Mesenchymal stem cell of the bone marrow (primary cell): ENCODE measurements around the genes FOXO3B, MFAP4 and SPECC1.

DNA sequence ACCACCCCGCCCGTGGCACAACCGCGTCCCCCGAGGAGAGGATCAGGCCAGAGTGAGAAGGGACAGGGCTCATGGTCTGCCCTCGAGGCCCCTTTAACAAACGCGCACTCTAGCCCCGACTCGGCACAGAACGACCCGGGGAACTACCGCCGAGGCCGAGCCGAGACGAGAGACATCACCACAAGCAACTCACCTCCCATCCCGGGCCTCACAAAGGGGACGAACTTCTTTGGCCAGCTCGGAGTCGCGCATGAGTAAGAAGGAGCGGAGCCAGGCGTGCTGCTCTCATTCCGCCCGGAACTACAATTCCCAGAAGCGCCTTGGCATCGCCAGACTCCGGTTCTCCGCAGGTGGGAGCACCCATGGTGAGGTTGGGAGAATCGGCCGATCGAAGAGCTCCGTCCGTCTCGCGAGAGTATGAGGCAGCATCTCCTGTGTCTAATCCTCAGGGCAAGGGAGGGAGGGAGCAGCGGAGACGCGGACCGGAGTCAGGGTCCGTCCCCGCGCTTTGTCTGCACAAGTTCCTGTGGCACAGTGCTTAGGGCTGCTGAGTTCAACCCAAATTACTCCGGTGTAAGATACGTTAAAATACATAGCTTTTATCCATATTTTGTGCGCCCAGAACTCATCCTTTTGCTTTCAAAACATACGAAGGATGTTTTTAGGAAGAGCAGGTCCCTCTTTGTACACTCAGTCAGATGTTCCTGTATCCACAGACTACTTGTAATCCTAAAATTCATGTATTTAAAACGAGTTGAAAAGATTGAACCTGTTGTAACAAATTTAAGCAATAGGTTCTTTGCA is at the start of gene FOXO3B:
FOXO3B (minus strand) TSS at position 304 of the 804 bp plus-strand sequence.
- CAGE, long polyA plus RNA = no peak

GRCh38 chr17:19111049-19111557 is 16.3 kb upstream of the GRAPL start:
- CAGE, long polyA plus RNA = no peak

GRCh38 chr17:19187943-19188617 is 49.1 kb upstream of the EPN2 start:
- CAGE, long polyA plus RNA = no peak

- CAGE, long polyA plus RNA = no peak
Observed at GRCh38 chr17:19247315-19248078, 10.3 kb downstream of the EPN2 start.

- CAGE, long polyA plus RNA = no peak
Observed at GRCh38 chr17:19282962-19283719, 46.0 kb downstream of the EPN2 start.

- CAGE, long polyA plus RNA = no peak
Observed at GRCh38 chr17:19369657-19370278, 7.2 kb upstream of the B9D1 start.

GRCh38 chr17:19378669-19379577 is 625 bp downstream of the MAPK7 start:
- CAGE, long polyA plus RNA = no peak

- CAGE, long polyA plus RNA = no peak
Observed at GRCh38 chr17:19386128-19387058, 597 bp downstream of the MFAP4 start.

DNA sequence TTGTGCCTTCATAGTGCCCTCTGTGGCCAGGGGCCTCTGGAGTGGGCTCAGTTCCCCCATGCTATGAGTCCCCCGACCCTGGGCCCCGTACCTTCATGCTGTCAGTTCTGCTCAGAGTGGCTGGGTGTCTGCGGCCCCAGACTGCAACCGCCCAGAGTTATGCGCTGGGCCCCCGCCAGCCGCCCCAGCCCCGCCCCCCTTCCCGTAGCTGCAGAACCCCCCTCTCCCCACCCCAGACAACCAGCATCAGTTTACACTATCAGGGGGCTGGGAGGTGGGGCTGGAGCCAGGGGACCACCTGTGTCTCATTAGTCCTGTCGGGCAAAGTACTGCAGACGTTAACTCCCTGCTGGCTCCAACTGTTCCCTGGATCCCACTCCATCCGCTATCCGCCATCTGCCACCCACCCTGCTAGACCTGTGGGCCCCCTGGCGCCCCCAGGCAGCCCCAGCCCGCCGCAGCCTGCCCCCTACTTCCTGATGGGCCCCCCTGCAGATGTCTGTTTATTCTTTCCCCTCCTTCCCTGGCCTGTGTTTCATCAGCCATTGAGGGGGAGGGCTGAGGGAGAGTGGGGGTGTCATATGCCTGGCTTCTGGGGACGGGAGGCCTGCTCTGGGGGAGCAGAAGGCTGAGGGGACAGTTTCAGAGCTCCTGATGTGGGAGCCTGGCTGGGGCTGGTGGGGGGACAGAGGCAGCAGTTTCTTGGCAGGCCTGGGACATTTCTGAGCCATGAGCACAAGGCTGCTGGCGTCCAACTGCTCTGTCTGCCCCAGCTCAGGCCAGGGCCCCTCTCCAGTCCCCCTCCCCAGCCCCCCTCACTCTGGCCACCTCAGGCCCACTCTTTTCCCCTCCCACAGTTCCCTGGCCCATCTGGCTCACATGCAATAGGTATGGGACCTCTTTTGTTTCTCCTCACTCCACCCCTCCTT is at the start of gene MFAP4:
MFAP4 (minus strand) TSS at position 132 of the 929 bp plus-strand sequence.
- CAGE, long polyA plus RNA = no peak

GRCh38 chr17:19487933-19488470 is 45.7 kb upstream of the SLC47A1 start:
- CAGE, long polyA plus RNA = no peak

DNA sequence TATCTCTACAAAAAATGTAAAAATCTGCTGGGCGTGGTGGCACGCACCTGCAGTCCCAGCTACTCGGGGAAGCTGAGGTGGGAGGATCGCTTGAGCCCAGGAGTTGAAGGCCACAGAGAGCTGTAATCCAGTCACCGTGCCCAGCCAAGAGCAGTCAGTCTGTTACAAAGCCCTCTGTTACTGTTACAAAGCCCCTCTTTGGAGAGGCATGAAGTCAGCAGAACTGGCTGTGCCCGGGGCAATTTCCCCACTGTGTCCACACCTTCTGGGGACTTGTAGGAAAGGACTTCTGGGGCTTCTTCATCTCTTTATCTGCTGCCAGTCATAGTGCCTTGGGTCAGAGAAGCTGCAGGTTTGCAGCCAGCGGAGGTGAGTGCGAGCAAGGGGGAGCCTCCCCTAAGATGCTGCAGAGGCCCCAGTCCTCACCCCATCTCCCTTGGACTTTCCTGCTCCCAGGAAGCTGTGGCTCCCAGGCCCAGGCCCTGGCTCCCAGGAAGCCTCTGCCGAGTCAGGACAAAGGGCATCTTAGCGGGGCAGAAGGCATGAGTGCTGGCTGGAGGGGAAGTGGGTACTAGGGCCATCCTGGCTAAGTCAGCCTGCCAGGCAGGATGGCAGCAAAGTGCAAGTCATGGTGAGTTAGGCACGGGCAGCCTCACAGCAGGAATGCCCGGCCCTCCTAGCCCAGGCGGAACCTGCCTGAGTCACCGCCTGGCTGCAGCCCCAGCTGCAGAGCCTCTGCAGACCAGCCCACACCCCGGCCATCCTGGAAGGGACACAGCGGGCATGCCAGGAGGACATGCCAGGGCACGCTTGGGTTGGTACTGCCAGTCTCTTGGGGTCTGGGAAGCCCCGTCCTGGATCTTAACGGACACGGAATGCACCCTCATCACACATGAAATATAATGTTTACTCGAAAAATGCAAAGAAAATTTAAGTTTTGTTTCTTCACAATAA is 4.7 kb upstream of the ALDH3A1 start:
- CAGE, long polyA plus RNA = no peak

DNA sequence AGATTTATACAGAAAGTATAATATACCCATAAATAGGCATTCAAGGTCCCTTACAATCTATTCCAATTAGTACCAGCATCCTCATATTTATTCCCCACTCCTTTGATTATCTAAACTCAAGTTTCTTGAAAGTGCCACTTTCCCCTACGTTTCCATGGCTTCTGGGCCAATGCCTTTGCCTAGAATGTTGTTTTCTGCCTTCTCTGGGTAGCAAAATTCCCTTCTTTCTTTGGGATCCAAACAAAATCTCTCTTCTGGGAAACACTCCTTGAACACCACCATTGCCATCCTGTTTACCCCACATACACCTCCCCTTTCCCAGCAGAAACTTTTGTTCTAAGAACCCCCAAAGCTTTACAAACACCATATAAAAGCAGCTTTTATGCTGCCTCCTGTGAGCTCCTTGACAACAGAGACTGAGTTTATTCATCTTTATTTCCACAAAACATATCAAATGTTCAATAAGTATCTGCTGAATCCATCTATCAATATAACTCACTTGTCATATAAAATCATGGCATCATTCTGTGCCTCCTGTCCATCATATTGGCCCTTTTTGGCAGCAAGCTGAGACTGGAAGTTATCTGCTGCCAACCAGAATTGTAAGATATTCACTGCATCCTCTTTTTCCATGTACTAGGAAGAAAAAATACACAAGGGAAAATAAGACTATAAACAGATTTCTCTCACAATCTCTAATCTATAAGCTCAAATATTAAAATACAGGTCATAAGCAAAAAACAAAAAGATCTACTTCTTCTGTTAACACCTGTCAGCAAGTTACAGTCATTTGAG is 38.2 kb downstream of the AKAP10 start:
- CAGE, long polyA plus RNA = no peak

GRCh38 chr17:20008514-20009537 is at the start of gene SPECC1:
Gene SPECC1, plus strand, starts transcription at chr17:20009359.
- CAGE, long polyA plus RNA = no peak

GRCh38 chr17:20016829-20017360 is 7.7 kb downstream of the SPECC1 start:
- CAGE, long polyA plus RNA = no peak

GRCh38 chr17:20281690-20282366 is 185.5 kb downstream of the LGALS9B start:
- CAGE, long polyA plus RNA = no peak

DNA sequence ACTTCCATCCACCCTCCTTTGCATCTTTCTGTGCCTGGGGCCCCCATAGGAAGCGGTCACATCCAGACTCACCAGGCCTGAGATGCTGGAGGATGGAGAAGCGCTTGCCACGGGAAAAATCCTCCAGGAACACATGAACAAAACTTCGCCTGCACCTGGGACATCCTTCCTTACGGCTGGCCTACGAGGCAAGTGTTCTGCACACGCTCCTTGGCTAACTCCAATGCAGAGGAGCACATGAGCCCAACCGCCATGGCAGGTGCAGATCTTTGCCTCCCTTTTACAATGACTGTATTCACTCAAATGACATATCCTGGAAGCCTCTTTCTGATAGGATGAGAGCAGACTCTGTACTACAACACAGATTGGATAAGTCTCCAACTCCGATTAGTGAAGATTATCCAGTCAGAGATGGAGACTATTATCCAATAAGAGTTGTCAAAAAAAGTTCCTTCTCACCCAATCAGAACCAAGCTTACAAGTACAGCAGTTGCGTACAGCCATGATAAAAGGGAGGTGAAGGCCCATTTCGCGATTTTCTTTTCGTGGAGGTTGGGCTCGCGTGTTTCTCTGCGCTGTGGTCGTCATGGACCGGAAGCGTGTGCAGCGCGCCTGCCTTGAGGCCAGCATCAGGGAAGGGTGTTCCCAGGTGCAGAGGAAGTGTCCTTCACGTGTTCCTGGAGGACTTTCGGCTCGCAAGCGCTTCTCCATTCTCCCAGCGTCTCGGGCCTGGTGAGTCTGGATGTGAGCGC is 53.6 kb downstream of the CDRT15L2 start:
- CAGE, long polyA plus RNA = no peak

DNA sequence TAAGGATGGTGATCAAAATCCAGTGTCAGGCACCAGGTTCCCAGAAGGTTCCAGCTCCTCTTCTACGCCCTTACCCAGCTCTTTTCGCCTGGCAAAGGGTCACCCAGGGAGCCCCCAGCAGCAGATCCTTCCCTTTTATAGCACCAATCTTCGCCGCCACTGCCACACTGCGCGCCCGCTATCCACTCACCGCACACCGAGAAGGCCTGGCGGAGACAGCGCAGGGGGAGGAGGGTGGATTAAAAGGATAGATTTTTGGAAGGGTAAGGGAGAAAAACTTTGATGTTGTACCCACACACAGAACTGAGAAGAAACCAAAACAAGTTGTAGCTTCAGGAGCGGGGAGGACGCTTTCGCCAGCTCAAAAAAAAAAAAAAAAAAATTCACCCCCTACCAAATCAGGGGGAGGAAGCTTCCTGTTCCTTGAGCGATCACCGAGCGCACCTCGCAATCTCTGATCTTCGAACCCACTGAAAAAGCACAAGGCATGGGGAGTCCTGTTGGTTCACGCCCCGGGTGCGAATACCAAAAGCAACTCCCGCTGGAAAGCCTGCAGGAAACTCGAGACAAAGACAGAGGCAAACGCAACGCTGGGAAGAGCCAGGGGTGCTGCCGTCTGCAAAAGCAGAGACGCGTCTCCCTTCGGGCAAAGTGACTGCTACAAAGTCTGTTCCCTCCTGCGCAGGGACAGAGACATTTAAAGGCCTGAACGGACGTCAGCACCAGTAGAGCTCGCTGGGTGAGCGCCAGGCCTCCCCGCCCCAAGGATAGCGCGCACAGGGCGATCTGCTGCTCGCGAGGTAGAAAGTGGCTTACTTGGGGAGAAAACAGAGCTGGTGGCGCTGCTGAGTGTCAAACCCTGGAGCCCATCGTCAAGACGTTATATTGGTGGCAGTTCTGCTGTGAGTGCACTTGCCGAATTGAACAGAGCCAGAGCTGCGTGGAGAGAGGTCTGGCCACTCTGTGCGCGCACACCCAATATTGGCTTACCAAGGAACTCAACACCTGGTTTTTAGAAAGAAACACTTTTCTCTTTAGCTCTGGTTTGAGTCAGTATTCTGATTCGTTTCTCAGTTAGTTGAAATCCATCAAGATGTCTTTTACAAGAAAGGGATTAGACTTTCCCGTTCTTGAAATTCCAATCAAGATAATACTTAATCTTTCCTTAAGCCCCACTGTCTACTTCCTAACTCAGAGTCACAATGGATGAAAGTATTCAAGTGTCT is 190.4 kb downstream of the USP22 start:
- CAGE, long polyA plus RNA = no peak

DNA sequence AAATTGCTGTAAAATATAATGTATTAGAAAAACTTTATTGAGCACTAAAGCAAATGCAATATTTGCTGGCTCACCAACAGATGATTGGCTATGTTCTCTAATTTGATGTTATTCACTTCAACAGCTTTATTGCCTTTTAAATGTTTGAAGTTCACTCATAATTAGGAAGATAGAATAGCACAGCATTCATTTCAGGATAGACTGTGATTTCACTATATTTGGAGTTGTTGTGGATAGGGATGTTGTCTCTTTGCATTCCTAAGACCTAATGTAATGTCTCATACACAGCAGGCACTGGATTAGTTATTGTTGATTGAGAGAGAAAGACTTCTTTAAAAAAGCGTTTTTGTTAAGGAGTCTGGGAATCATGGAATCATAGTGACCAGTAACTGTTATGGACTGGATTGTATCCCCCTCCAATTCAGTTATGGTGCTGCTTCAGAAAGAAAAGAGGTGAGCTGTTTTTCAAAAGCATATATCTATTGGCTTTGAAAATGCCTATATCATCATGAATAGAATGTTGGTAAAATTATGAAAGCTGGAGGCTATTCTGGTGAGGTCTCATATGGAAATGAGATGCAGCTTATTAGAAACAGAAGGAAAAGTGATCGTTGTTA is 122.0 kb downstream of the USP22 start:
- CAGE, long polyA plus RNA = no peak

DNA sequence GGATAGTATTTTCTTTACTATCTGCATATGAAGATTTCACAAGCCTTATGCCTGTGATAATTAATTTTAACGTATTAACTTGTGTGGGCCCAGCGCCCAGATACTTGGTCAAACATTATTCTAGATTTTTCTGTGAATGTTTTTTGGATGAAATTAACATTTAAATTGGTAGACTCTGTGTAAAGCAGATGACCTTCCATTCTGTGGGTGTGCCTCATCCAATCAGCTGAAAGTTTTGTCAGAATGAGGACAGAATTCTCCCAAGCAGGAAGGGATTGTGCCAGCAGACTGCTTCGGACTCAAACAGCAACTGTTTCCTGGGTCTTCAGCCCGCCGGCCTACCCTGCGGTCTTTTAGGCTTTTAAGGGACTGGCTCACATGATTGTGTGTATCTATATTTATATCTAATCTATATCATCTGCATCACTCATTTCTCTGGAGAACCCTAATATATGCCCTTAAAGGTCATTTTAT is 115.3 kb downstream of the USP22 start:
- CAGE, long polyA plus RNA = no peak

DNA sequence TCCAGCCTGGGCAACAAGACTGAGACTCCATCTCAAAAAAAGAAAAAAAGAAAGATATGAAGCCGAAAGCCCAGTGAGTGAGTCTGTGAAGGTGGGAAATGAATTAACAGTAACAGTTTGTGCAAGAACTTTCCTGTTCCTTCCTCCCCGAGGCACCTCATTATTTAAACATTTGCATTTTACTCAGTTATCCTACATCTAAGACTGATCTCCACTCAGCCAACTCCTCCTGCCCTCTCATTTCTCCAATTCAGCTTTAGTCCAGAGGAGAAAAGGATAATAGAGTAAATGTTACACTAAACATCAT is 85.0 kb downstream of the USP22 start:
- CAGE, long polyA plus RNA = no peak